SEM (cell line): ENCODE results near the gene PSMC1.

DNA sequence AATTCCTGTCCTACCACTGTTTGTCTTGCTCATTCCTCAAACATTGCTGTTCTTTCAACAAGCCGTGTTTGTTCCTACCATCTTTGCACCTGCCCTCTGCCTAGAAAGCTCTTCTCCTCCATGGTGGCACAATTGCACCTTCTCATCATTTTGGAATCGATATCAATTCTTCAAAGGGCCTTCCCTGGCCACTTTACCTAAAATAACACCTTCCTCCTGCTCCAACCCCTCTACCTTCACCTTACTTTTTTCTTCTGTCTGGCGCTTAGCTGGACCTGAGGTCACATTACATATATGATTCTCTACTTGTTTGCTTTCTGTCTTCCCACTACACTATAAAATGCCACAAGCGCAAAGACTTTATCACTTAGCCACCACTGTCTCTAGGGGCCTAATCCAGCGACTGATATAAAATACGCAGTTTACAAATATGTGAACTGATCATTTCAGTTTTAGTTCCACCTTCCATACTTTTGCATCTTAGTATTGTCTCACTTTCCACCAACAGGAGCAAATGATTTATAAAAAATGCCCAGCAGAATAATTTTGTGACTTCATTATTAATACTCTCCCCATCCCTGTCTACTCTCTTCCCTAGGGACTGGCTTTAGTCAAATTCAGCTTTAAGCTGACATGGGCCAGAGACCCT is 169.0 kb downstream of the FOXN3 start:
- PRO-cap: no peak

- PRO-cap: no peak
Observed at GRCh38 chr14:89255760-89256556, 161.1 kb downstream of the FOXN3 start.

GRCh38 chr14:89303120-89303865 is 113.7 kb downstream of the FOXN3 start:
- PRO-cap: no peak

- PRO-cap: no peak
Observed at GRCh38 chr14:89341198-89341908, 75.7 kb downstream of the FOXN3 start.

GRCh38 chr14:89366550-89366899 is 50.5 kb downstream of the FOXN3 start:
- PRO-cap: no peak

GRCh38 chr14:89371734-89372448 is 45.1 kb downstream of the FOXN3 start:
- PRO-cap: no peak

DNA sequence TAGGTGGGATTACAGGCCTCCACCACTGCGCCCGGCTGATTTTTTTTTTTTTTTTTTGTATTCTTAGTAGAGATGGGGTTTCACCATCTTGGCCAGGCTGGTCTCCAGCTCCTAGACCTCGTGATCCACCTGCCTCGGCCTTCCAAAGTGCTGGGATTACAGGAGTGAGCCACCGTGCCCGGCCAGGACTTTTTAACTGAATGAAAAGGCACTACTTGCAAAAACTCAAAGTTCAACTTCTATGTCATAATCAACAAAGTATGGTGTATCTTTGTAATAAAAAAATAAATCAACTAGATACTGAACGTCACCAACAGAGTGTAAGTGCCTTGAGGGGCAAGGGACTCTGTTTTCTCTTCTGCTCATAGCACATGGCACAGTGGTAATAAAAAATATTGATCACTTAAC is 10.4 kb upstream of the FOXN3 start:
- PRO-cap: no peak

GRCh38 chr14:89429480-89429941 is 12.5 kb upstream of the FOXN3 start:
- PRO-cap: bidirectional peak, plus-strand start at chr14:89429798, minus-strand start at chr14:89429710

DNA sequence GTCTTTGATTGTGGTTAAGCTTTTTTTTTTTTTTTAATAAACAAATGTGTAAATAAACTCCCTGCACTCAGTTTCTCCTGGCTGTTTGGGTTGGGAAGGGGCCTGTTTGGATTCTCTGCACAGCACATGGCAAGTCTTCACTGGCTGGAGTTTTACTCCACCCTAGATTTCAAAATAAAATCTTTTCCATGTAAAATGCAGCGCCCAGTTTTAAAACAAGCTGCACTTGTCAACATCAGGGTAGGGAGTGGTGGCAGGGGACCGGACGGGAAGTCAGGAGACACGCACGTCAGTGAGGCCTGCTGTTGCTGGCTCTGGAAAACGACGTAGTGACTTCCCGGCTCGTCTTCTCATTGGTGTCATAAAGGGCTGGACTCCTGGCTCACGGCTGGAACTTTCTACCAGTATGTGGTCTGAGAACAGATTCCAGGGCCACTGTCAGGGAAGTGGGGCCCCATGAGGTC is 64.1 kb upstream of the FOXN3 start:
- PRO-cap: no peak

DNA sequence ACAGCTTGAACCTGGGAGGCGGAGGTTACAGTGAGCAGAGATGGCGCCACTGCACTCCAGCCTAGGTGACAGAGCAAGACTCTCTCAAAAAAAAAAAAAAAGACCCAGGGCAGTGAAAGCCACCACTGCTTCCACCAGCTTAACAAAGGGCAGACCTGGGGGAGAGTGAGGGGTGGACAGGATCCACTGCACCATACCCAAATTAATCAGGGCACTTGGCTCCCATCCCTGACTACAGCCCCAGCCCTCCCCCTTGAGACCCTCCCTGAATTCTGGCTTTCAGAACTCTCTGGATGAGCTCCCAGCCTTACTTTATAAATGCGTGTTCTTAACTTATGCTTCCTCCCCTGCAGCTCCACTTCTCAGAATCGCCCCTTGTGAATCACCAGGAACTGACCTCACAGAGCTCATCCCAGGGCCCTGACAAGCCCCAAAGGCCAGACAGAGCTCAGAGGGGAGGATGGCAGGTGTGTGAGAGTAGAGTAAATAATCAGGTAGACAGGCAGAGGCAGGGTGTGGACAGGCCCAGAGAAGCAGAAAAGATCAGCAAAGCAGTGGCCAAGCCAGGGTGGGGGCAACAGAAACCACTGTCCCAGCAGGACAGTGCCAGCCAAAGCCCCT is 68.1 kb upstream of the FOXN3 start:
- PRO-cap: no peak

DNA sequence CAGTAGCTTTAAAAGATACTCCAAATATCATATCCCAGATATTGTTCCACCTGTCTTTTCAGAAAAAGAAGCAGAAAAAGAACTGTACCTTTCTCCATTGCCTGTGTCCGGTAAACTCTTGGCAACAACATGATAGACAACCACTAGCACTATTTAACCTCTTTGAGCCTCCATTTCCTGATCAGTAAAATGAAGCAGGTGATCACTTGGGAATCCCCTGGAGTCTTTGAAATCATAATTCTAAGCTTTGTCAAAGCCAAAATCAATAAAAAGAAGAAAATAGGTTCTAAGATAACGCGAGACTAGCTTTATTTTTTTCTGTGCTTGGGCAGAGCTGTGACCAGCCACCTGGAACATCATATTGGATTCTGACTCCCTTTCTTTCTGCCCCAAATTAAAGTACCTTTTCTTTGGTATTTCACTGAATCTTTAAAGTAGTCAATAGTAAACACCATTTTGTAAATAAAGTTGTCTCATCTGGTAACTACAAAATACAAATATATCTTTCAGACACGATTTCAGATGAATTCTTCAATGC is 224.9 kb upstream of the FOXN3 start:
- PRO-cap: no peak

DNA sequence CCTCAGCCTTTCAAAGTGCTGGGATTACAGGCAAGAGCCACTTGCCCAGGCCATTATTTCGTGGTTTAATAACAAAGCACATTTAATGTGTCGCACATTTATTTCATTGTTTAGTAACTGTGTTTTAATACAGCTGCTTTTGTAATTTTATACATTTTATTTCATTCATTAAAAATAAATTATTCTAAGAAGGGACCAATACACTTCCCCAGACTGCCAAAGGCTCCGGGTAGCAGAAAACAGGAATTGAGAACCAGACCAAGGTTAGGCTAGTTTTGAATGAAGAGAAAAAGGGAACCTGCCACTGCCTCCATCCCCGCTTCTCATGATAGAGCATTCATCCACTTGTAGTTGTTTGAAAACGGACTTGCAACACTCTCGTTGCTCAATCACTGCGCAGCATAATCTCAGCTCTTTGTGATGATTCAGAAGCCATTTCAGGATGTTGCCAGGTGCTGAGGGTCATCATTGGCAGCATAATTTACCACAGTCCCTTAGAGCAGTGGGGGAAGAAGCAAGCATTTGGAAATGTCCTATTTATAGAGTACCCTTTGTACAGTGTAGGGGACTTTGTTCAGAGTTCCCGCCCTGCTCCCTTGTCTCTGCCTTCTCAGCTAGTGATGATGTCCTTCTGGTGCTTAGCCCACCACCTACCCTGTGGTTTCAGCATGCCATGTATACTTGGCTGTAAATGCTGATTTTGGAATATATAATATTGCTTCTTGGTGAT is 25.6 kb downstream of the KCNK13 start:
- PRO-cap: no peak

- PRO-cap: bidirectional peak, plus-strand start at chr14:90256577, minus-strand start at chr14:90256479
Observed at GRCh38 chr14:90256341-90256915, at the start of gene PSMC1. Gene PSMC1, plus strand, starts transcription at chr14:90256553.

GRCh38 chr14:90383607-90384472 is 13.0 kb upstream of the CALM1 start:
- PRO-cap: bidirectional peak, plus-strand start at chr14:90383780, minus-strand start at chr14:90383702; bidirectional peak, plus-strand start at chr14:90383939, minus-strand start at chr14:90383845; bidirectional peak, plus-strand start at chr14:90384141, minus-strand start at chr14:90384085; unidirectional peak, minus-strand start at chr14:90384210; unidirectional peak, minus-strand start at chr14:90384383

- PRO-cap: no peak
Observed at GRCh38 chr14:90453152-90454097, 56.6 kb downstream of the CALM1 start.

GRCh38 chr14:90518101-90518651 is 121.3 kb downstream of the CALM1 start:
- PRO-cap: no peak

DNA sequence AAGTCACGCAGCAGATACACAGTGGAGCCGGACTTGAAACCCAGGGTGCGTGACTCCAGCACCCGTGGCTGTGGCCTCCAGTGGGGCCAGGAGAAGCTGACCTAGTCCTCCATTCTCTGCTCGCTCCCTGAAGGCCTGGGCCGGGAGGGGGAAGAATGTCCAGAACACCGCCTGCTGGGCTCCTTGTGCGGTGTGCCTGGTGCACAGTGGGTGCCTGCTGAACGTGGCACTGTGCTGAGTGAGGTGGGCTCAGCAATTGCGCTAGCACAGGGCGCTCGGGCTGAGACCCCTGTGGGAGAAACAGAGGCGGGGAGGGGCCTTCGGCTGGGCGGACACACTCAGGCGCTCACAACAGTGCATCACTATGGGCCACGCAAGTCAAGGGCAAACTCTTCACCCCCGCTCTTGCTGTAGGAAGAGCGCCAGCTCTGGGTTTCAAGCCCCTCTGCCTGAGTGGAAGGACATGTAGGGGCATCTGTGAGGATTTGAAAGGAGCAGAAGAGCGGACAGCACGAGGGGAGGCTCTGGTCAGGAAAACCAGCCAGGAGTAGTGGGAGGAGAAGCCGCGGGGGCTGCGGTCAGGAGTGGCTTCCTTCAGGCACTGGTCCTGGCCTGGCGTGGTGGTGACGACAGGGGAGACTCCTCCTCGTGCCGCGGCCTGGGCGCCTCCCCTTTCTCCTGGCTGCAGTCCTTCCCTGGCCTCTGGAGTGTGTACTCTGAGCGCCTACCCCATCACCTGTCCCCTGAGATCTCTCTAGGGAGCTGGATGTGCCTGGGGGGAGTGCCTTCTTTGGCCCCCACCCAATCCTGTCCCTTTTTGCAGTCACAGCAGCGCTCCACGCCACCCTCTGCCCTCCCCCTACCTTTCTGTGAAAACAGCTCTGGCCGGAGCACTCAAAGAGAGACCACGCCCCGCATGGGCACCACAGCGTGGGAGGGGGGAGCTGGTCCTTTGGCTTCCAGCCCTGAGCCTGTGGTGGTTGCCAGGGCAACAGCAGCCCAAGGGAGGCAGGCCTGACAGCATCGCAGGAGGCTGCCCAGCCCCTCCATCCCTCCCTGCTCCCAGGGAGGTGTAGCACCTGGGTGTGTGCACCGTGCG is 125.6 kb downstream of the CALM1 start:
- PRO-cap: no peak

DNA sequence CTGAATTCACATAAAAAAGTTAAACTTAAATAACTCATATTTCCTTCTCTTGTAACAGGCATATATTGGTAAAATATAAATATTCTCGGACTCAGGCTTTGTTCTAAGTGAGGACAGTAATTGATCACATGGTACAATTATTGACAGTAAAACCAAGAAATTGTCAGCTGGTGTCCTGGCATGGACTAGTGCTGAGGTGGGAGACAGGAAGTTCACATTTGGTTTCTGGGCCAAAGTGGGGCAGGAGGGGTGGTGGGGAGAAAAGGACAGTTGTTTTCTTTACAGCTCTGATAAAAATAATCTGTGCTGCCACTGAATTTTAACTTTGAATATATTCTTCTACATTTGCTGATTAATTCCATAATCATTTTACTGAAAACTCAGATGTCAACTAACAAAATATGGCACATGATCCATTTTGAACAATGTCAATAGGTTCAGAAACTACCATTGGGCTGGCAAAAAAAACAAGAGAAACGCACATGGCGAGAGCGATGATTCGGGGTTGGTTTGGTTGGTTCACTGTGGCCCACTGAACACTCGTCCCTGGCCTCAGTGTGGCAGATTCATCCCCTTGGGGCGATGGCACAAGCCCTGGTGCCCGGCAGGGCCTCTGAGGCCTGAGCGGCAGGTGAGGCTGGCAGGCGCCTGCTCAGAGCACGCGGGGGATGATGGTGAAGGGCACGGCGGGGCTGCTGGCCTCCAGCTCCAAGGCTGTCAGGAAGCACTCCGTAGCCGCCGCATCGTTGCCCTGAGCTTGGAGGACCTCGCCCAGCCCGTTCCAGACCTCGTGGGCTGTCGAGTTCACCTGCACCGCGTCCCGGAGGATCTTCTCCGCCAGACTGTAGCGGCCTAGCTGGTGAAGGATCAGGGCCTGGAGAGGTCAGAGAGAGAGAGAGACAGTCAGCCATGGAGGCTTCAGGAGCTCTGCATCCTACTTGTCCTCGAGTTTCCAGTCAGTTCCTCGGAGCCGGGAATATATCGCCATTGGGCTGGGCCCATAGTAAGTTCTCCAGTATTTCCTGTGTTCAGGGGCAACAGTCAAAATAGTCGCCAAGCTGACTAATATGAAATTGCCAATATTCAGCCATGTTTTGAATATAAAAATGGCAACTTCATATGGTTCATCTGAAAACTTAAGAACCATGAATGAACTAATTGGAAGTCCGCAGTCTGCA is 144.3 kb downstream of the CALM1 start:
- PRO-cap: no peak

DNA sequence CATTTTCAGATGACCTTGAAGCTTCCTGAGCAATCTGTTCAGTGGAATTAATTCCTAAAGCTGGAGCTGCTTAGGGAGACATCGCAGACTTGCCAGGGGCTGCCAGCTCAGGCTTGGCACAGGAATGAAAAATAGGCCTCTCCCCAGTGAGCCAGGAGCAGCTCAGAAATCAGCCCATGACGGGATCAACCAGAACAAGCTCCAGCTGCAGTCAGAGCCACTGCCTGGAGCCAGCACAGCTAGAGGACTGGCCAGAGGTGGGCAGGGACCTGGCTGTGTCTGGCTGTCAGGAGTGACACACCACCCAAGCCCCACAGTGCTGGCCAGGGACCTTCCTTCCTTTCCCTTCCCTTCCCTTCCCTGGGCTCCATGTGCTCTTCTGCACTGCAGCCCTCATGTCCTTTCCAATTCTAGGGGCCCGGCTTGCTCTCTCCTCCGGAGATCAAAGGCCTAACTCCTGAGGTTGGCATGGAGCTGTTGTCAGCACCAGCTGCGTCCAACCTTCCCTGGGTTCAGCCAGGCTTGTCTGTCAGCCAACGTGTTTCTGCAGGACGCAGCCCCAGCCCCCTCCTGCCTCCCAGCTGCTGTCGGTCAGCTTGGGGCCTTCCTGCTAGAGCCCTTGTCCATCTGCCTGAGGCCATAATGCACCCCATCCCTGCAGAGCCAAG is 149.2 kb downstream of the CALM1 start:
- PRO-cap: no peak

GRCh38 chr14:90555632-90556560 is 159.1 kb downstream of the CALM1 start:
- PRO-cap: no peak